Measurements from ENCODE around the genes RREB1 and BMP6.

DNA sequence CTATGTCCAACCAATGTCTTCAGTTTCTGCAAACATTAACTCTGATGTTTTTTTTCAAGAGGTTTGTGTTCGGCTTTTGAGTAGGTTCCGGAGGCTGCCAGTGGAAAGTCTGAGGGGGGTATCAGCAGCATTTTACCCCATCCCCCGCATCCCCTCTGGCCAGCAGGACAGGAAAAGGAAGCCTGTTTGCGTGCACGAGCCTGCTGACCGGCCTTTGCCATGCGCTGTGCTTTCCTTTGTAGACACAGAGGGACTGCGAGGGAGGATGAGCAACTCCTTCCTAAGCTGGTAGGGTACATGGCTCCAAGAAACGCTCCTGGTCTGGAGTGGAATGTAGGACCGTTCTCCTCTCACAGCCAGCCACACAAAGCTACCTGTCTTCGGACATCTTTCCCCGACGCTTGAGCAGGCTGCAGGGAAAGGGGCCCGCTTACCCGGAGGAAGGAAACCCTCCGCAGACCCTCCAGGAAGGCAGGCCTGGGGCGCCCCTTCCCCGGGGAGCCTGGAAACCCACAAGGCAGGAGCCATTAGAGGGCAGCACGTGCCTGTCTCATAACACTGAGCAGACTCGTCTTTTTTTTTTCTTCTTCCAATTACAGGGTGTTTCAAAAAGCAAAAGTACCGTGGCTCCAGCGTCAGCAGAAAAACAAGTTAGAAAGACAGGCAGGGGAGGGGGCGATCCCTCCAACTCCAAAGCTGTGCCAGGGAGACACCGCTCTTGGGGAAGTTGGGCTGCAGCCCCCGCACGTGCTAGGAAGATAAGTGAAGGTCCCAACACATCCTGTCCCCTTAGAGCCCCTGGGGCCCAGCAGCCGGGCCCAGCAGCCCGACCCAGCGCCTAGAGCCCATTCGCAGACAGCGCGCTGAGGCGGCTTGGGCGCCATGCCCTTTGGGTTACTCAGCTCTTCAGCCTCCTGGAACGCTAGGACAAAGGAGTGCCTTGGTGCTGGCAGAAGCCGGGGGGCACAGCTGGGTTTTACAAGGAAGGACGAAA is 136.0 kb downstream of the LY86 start:
- PRO-cap, 2 experiments = peak in 2 of 2 experiments; most common plus-strand start position 241 of the sequence (in 2)

GRCh38 chr6:6725692-6726189 is 137.2 kb downstream of the LY86 start:
- PRO-cap, 2 experiments = no peak in any of the 2 experiments

- PRO-cap, 2 experiments = no peak in any of the 2 experiments
Observed at GRCh38 chr6:6730689-6731234, 142.2 kb downstream of the LY86 start.

DNA sequence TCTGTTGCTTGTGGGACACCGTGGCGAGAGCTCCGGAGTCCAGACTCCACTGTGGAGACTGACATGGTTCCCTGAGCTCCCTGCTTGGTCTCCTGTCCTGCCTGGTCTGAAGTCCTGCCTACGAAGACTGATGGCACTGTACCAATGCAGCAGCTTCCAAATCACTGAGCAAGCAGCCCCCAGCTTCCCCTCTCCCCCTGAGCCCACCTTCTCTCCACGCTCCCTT is 162.2 kb downstream of the LY86 start:
- PRO-cap, 2 experiments = no peak in any of the 2 experiments

GRCh38 chr6:6891854-6892544 is 215.8 kb upstream of the RREB1 start:
- PRO-cap, 2 experiments = no peak in any of the 2 experiments

DNA sequence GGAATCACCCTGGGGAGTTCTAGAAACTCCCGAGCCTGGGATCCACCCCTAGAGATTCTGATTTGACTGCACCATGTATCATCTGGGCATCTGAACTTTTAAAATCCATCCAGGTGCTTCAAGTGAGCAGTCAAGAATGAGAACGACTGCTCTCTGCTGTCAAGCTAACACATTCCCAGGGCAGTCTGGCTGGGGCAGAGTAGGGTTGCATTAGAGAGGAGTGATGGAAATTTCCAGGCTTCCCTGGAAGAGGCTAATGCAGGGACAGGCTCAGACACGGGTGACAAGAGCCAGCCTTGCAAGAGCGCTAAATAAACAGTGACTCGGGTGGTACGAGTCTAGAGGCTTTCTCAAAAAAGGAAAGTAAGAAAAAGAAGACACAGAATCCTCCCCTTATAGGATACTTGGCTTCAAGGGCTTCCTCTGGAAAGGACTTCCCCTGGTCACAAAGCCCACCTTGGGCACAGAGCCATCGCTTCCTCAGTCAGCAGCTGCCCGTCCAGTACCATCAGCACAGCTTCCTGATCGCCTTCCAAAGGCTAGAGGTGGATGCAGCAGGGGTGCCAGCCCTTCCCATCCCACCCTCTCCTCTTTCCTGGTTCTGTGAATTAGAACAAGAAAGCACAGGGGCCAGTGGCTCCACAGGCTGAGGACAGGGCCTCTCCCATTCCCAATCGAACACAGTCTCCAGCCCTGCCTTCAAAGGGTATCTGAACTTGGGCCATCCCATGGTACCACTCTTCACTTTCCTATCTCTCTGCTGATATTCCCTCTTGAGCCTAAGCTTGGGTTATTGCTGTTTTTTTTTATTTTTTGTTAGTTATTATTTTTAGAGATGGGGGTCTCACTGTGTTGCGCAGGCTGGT is 177.3 kb upstream of the RREB1 start:
- PRO-cap, 2 experiments = no peak in any of the 2 experiments

GRCh38 chr6:7052391-7053223 is 55.2 kb upstream of the RREB1 start:
- PRO-cap, 2 experiments = peak in 1 of 2 experiments; most common plus-strand start chr6:7052526 (in 1); most common minus-strand start chr6:7052537 (in 1)

GRCh38 chr6:7053224-7053377 is 54.7 kb upstream of the RREB1 start:
- PRO-cap, 2 experiments = no peak in any of the 2 experiments

GRCh38 chr6:7107656-7108310 is at the start of gene RREB1:
TSS of gene RREB1 (plus strand) at chr6:7107961.
- PRO-cap, 2 experiments = peak in 2 of 2 experiments; most common plus-strand start chr6:7107763 (in 2); most common minus-strand start chr6:7107734 (in 2)

DNA sequence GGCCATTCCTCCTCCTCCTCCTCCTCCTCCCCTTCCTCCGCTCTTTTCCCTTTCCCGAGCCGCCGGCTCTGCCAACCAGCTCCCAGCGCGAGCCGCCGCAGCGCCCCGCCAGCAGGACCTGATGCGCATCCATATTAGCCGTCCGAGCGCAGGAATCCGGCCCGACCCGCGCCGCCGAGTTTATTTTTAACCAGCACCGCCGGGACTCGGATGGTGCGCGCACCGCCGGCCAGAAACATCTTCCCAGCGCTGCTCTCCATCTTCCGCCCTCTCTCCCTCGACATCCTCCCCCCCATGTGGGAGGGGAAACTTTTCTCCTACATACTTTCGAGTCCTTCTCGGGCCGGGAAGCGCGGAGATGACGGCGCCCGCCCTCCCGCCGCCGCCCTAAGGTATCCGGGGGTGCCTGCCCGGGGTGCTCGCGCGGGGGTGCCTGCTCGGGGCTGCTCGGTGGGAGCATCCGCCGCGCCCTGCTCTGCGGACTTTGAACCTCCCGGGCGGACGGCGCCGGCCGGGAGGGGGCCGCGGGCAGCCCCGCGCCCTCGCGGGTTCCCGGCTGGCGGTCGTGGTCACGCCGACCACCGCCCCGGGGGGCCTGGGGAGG is 652 bp downstream of the RREB1 start:
- PRO-cap, 2 experiments = peak in 2 of 2 experiments; most common plus-strand start position 137 of the sequence (in 1); most common minus-strand start position 243 of the sequence (in 2)

GRCh38 chr6:7109273-7109879 is 1.6 kb downstream of the RREB1 start:
- PRO-cap, 2 experiments = peak in 2 of 2 experiments; most common plus-strand start chr6:7109747 (in 2); most common minus-strand start chr6:7109619 (in 2)

DNA sequence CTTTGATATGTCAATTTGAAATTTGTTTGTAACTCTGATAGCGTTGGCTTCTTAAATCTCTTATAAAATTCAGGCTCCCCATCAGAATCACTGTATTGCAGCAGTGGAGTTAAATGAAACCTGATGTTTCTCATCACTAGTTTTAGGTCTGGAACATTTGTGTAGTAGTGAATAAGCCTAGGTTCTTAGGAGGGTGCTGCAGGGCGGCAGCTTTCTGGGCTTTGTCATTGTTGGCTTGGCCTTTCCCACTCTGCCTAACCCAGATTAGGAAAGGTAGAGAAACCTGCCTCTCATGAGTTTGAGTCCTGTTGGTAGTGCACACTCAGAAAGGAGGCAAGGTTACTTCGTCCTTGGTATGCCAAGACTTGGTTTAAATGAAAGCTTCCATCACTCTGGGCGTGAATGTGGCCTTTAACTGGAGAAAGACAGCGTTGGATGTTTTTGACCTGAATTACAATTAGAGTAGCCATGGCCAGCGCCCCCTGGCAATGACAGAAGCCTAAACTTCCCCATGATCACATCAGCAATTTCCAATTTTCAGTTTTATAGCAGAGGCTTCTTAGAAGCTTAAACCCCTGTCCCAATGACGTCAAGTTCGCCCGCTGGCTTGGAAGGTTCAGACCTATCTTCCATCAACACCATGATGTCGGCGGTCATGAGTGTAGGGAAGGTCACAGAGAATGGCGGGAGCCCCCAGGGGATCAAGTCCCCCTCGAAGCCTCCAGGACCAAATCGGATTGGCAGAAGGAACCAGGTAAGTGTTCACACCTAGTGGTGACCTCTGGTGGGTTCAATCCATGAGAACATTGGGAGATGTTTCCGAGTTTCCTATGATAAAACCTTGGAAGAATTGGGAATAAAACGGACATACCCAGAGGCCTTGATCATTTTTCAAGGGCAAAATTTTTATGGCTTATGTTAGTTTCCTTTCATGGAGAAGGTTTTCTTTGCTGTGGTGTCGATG is 73.8 kb downstream of the RREB1 start:
- PRO-cap, 2 experiments = no peak in any of the 2 experiments

DNA sequence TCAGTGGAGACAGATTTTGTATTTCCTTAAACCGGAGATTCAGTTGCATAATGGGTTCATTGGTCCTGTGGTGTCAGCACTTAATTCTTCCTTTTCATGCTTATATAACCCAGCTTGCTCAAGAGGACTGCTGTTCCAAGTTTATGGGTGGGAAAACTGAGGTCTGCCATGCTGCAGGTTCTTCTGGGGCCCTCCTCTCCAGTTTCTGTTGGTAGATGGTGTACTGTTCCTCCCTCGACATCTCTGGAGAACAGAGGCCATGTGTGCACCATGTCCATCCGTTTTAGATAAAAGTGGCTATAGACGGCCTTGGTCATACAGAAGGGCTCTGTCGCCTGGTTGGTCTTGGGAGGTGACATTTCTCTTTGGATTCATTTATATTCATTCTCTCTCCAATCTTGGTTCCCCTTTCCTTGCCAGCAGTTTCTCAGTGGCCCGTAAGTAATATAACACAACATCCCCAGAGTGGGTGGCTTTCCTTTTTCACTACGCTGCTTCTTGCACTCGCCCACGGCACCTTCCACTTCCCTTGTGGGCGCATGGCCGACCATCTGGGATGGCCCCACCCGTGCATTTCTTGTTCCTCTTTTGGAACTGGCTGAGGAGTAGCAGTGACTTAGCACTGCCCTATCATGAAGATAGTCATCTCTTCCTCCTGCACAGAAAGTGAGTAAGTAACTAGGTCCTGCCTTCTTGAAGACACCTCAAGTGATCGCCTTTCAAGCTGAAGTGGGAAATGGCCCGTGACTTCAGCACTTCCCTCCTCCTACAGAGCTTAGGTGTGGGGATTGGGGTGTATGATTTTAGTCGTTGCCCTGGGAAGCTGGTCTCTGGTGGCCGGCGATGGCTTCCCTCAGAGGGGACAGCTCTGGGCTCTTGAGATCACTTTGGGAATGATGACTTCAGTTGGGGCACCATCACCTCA is 94.2 kb downstream of the RREB1 start:
- PRO-cap, 2 experiments = no peak in any of the 2 experiments

GRCh38 chr6:7238453-7239606 is 74.2 kb downstream of the SSR1 start:
- PRO-cap, 2 experiments = peak in 1 of 2 experiments; most common plus-strand start chr6:7239095 (in 1); most common minus-strand start chr6:7238896 (in 1)

GRCh38 chr6:7249374-7250030 is 63.5 kb downstream of the SSR1 start:
- PRO-cap, 2 experiments = no peak in any of the 2 experiments

DNA sequence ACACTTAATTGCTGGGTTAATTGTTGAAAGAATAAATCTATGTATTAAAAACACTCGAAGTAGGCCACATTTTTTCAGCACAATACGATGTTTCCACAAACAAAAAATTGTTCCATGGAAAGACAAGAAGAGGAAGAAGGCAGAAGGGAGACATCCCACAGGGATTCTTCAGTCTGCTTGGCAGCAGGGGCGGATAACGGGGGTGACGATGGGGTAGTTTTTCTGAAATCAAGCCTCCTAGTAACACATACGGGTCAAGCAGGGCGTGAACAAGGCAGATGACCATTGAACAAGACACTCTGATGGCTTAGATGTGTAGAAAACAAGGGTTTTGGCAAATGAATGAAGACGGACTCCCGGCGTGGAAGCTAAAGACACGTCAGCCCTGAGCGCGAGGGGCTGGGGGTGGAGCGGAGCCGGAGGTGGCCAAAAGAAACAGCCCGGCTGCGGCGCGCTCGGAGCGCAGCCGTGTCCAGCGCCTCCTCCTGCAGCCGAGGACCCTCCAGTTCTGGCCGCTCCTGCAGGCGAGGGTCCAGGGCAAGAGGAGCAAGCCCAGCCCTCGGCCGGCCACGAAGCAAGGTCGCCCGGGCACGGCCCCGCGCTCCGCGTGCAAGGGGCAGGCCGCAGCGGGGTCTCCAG is 650 bp downstream of the SSR1 start:
- PRO-cap, 2 experiments = no peak in any of the 2 experiments

DNA sequence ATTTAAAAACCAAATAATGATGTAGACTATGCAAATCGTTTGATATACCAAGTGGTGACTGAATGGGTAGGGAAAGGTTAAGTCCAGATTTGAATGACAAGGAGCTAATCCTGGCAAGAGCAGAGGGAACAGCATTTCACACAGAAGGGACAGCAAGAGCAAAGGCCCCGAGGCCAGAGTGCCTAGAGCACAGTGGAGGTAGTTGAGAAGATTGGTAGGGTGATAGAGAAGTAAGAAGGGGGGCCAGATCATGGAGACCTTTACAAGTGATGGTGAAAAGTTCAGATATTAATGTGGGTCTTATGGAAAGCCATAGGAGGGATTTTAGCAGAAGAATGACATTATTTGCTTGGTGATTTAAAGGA is 877 bp downstream of the RIOK1 start:
- PRO-cap, 2 experiments = no peak in any of the 2 experiments

GRCh38 chr6:7698163-7698717 is 27.7 kb upstream of the BMP6 start:
- PRO-cap, 2 experiments = peak in 2 of 2 experiments; most common plus-strand start chr6:7698579 (in 2); most common minus-strand start chr6:7698425 (in 1)

DNA sequence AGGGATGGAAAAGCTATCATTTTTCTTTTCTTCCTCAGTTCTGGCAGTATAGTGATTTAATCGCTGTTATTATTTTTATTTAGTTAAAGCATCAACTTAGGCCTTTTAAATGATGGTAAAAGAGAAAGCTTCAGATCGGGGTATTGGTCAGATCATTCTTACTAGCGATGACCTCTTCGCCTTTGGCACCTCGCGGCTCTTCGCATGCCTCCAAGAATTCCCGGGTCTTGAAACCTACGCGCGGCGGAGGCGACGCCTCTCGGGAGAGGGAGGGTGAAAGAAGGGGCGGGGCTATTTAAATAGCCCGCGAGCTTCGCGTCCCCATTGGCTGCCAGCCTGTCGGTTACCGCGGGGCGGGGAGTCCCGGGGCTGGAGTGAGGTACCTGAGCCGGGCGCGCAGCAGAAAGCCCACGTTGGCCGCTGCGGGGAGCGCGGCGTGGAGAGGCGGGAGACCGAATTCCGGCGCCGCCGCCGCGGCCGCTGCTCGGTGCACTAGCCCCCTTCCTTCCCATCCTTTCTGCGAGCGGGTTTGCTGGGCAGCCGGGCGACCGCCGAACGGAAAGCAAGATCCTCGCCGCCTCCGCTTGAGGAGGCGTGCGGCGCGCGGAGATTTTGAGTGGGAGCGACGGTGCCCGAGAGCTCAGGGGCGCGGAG is at the start of gene BMP6:
BMP6 (plus strand) TSS at position 402 of the 654 bp plus-strand sequence.
- PRO-cap, 2 experiments = peak in 2 of 2 experiments; most common plus-strand start position 413 of the sequence (in 2); most common minus-strand start position 222 of the sequence (in 2)

DNA sequence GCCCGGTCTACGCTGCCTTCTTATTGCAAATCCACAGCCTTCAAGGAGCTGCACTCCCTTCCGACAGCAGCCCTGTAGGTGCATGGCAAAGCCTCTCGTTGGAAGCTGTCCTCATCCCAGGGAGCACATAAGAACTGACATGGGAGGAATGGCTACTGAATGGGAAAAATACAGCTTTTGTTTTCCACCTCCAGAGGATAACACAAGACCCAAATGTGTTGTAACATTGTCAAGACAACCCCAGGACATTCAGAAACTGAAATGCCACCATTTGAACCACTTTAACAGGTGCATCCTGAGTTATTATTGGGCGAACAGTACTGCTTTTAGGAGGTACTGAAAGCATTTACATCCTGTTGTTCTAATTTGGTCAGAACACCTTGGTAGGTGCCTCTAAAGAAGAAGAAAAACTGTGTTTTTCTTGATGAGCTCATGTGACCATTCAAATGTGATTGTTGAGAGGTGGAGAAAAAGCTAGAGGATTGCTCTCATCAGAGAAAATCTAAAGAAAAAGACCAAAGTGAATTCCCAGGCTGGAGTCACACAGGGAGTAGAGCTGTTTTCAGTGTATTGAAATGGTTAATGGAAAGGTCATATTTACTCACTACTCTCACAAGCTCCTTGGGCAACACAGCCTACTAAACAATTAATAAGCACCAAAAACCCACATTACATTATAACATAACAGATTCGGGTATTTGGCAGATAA is 6.4 kb upstream of the TXNDC5 start:
- PRO-cap, 2 experiments = no peak in any of the 2 experiments

All from Metastatic Liver Carcinoma in the Adrenal Gland (tissue), 2 donors.